ENCODE measurements around the genes AVEN, EMC4 and LPCAT4.

GRCh38 chr15:31361032-31362085 is 34.7 kb downstream of the KLF13 start:
- RRBS, 2 experiments, result 0 to 2% methylated on average over 2 of the region's 15 CpGs

DNA sequence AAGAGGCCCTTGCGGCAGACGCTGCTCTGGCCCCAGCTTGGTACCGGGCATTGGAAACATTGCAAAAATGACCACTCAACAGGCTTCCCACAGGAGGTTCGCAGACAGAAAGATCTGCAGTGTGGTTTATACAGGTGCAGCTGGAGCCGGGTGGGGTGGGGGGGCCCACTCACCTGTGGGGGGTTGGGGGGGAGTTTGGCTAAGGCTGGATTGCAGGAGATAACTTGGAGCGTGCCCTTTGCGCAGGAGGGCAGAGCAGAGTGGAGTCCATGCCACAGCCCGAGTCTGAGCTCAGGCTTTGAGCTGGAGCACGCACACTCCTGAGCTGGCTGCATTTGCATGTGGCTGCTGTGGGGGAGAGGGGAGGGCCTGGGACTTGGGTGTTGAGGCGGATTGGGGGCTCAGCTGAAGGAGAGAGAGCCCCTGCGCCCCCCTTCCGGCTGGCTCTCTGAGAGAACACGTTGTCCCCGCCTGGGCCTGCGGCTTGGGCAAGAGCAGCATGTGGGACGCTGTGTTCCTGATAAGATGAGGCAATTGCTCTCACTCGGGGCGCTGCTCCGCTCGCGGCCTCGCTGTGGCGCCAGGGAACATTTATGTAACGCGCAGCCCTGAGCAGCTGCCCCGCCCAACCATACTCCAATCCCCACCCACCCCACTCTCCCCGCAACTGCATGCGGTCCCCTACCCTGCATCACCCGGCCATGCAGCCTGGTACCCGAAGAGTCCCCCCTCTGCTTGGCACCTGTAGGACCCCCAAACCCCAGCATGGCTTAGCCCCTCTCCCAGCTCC is 39.0 kb downstream of the KLF13 start:
- RRBS, 2 experiments, result 57 to 72% methylated on average over 4 of the region's 30 CpGs

DNA sequence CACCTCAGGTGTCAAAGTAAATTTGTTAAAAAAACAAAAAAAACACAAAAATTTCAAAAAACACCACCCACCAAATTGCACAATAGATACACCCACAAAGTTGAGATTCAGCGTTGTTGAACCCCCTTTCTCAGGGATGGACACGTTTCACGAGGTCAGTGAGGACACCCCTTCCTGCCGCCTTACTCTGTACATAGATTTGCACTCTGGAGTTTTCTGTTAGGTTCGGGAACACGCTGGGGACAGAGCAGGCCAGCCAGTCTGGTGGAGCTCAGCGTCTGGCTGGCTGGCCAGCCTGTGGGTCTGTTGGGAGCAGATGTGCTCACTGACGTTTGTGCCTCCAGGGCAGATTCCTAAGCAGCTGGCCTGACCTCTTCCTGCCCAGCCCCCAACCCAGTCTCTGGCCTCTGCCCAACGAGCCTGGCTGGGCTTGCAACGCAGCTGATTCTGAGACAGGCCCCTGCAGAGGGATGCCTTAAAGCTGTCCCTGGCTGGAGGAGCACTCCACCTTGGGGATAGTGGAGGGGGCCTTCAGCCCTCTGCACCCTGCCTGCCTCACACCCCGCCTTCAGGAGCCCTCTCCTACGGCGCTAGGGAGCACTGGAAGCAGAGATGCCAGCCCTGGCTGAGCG is 45.9 kb downstream of the KLF13 start:
- RRBS, 2 experiments, result no CpG with 5 or more reads among the region's 14 CpGs

DNA sequence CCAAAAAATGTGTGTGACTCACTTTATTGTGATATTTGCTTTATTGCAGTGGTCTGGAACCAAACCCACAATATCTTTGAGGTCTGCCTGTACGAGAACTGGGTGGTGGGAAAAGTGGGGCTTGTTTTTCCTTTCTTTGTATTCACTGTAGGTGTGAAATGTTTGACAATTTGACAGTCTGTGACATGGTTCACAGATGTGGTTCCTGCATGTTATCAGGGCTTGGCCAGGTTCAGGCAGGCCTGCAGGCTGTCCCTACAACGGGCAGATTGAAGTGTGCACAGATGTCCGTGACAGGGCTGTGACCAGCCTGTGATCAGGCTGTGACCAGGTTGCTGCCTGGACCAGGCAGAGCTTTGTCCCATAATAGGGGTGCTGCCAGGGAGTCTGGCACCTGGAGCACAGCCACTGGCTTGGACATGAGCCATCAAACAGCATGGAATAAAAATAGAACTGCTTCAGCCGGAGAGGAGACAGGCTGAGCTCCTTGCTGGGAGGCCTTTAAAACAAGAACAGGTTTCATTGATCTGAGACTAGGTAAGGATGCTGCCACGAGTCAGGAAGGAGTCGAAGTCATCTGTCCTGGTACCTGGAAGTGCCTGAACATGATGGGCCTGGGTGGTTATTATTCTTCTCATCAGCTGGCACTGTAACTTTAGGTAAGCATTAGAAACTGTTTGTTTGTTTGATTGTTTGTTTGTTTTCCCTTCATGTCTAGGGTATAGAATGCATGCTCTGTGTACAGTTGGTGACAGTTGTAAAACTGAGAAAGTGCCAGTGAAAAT is 61.1 kb downstream of the KLF13 start:
- RRBS, 2 experiments, result no CpG with 5 or more reads among the region's 6 CpGs

DNA sequence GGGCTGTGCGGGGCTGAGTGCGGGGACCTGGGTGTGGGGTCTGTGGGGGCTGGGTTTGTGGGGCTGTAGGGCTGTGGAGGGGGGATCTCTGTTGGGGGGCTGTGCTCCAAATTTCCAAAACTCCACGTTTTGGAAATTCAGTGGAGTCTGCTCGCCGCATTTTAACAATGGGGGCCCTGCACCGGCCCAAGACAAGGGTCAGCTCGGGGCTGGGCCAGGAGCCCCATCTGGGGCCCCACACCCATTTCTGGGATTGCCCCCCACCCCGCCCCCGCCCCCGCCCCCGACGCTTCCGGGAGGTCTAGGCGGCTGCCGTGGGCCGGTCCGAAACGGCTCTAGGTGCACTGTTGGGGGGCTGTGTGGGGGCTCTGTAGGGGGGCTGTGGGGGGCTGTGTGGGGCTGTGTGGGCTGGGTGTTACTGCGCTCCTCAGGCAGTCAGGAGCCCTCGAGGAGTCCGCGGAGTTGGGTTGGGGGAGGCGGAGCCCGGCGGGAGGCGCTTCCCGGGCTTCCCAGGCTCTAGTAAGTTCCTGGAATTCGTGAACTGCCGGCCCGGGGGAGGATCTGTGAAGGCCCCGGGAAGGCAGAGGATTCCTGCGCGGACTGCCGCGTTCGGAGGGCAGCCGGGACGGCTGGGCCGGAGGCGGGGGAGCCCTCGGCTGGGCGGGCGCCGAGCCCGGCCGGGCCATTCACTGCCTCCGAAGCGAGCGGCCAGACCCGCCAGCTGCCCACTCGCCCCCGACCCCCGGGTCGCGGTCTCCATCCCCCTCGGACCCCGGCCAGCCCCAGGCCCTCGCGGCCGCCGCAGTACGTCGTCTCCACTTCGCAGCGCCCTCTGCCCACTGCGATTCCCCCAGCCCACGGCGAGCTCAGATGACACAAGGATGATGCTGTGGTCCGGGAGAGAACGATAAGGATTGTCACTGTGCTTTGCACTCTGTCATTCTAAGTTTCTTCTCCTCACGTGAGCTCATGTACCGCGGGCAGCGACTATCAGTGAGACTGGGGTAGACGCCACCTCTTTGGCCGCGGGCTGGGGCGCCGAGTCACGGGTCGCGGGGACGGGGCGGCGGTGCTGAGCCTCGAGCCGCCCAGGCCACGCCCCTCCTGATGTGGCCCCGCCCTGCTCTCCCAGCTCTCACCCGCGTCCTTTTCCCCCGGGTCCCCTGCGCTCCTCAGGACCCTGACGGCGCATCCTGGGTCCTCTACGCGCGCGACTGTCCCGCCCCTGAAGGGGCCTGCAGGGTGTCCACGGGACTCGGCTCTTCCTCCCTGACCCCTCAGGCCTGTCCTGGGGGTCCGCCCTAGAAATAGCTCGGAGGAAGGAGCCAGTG is 65.2 kb downstream of the KLF13 start:
- RRBS, 2 experiments, result 1 to 3% methylated on average over 18 to 22 of the region's 104 CpGs

- RRBS, 2 experiments, result no CpG with 5 or more reads among the region's 5 CpGs
Measured at GRCh38 chr15:31398822-31399033, 72.1 kb downstream of the KLF13 start.

DNA sequence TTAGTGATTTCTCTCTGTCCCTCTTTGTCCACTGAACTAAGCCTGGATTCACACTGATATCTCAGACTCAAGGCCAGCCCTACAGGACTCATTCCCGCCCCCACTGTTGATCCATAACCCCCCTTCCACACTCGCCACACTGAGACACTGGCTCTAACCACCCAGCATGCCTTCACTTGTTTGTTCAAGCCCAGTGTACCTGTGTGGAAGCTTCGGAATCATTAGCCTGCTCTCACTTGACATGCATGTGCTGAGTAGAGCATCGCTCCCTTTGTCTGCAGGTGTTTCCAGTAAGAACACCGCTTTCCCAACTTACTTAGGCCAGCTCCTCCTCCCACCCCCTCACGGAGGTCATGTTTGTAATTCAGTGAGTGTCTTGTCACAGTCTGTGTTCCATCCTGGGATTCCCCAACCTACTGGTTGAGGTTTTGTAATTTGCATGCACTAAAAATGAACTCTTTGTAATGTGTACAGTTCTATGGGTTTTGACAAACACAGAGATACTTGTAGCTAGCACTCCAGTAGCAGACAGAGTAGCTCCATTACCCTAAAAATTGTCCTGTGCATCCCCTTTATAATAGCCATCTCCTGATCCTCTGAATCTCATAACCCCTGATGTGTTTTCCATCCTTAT is 132.4 kb downstream of the KLF13 start:
- RRBS, 2 experiments, result no CpG with 5 or more reads among the region's 6 CpGs

- RRBS, 2 experiments, result no CpG with 5 or more reads among the region's 13 CpGs
Measured at GRCh38 chr15:31463417-31464256, 137.0 kb downstream of the KLF13 start.

DNA sequence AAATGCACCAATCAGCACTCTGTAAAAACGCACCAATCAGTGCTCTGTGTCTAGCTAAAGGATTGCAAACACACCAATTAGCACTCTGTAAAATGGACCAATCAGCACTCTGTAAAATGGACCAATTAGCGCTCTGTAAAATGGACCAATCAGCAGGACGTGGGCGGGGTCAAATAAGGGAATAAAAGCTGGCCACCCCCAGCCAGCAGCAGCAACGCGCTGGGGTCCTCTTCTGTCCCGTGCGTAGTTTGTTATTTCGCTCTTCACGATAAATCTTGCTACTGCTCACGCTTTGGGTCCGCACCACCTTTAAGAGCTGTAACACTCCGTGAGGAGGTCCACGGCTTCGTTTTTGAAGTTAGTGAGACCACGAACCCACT is 52.7 kb upstream of the OTUD7A start:
- RRBS, 2 experiments, result no CpG with 5 or more reads among the region's 16 CpGs

DNA sequence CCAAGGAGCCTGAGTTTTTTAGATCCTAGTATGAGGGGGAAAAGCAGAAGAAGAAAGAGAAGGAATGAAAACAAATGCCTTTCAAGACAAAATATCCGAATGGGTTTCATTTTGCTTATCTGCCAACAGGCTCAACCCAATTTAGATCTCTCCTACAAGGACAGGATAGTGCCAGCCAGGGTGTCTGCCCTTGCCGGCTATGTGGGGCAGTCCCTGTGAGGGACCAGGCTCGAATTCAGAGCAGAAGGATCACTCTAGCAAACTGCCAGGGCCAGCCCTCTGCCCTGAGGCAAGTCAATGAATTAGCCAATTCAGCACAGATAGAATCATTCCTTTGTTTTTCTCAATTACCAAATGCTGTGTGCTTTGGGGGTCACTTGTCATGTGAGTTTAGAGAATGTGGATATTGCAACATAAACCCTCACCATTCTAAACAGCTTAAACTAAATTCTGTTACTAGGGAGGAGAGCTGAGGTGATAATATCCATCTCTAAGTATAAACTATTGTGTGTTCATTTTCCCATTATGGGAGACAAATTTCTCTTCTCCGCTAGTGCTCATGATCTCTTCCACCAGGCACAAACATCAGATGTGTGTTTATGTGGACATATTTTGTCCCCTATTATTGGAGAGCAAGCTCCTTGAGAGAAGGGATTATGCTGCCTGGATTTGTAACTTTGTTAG is 28.7 kb downstream of the SCG5 start:
- RRBS, 2 experiments, result no CpG with 5 or more reads among the region's 4 CpGs

DNA sequence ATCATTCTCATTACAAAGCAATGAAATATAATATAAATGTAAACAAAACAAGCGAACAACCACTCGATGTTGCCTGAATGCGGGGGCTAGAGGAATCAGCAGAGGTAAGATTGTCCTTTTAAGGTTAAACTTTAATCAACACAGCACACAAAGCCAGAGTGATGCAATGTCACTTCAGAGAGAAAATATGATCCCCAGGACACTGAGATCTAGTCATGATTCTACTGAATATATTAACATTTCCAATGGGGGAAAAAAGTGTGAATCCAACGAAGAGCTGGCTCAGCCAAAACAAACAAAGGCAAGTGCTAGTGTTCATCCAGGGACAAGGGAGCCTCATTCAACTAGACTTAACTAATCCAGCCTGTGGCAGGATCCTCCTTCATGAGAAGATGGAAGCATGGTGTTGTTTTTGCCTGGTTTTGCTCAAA is 35.7 kb downstream of the SCG5 start:
- RRBS, 2 experiments, result no CpG with 5 or more reads among the region's 4 CpGs

- RRBS, 2 experiments, result no CpG with 5 or more reads among the region's 5 CpGs
Measured at GRCh38 chr15:32731699-32732627, 14.2 kb downstream of the GREM1 start.

GRCh38 chr15:32908009-32908752 is 190.4 kb downstream of the GREM1 start:
- RRBS, 2 experiments, result no CpG with 5 or more reads among the region's 5 CpGs

- RRBS, 2 experiments, result no CpG with 5 or more reads among the region's 13 CpGs
Measured at GRCh38 chr15:33066691-33067254, 127.7 kb downstream of the FMN1 start.

DNA sequence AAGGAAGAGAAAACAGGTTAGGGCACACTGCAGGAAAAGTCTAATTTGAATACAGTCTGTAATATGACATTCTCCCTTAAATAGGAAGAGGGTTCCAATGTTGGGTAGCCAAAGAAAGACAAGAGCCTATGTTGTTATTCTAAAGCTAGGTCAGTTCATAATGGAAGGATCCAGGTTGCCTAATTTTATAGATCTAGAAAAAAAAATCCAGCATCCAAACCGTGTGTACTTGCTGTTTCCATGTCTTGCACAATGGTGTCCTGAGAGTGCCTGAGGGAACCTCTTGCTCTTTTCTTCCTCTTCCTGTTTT is 224.2 kb downstream of the RYR3 start:
- RRBS, 2 experiments, result no CpG with 5 or more reads among the region's 1 CpG

DNA sequence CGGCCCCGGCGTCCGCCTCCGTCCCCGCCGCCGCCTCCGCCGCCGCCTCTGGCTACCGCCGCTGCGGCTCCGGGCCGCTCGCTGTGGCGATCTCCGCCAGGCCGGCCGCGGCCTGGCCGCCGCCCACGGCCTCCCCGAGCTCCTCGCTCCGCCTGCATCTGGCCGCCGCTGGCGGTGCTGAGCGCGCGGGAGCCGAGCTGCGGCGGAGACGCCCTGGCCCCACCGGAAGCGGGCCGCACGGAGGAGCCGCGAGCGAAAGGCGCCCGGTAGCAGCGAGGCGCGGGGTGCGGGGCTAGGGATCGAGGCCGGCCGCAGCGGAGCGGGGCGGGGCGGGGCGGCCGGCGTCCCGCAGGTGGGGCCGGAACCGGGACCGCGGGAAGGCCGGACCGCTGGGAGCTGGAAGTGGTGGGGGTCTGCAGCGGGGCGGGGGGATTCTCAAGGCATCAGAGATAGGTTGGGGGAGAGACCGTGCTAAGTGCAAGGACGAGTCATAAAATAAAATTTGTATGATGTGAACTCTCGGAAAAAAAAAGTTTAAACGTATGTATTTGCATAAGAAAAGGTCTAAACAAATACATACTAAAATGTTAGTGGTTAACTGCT is at the start of gene AVEN:
Gene AVEN, minus strand, starts transcription at position 316 of the 603 bp plus-strand sequence.
- RRBS, 2 experiments, result 1% methylated on average over 22 of the region's 74 CpGs

GRCh38 chr15:34224750-34225146 is at the start of gene EMC4:
EMC4 (plus strand) TSS chr15:34225016.
- RRBS, 2 experiments, result under 1 to 2% methylated on average over 7 of the region's 19 CpGs

- RRBS, 2 experiments, result 8 to 13% methylated on average over 4 of the region's 16 CpGs
Measured at GRCh38 chr15:34225147-34225849, 482 bp downstream of the EMC4 start.

DNA sequence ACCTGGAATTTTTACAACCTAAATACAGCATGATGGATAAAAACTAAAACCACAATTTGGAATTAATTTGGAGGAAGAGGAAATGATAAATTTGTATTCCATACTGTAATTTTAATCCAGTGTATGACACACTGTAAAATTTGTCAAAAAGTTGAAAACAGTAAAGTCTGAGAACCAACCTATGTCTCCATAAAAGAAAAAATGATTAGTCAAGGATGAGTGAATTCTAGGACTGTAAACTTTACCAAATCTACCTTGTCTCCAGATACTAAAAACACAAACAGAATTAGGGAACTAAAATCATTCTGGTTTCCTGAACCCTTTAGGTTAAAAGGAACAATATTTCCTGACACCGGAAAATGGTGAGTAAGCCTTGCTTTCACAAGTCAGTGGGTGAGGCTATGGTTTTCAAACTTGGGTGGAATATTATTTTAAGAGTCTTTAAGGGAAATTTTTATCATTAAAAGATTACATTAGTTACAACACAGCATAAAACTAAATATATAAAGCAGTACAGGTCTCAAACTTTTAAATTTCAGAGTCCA is 2.5 kb downstream of the SLC12A6 start:
- RRBS, 2 experiments, result no CpG with 5 or more reads among the region's 1 CpG

DNA sequence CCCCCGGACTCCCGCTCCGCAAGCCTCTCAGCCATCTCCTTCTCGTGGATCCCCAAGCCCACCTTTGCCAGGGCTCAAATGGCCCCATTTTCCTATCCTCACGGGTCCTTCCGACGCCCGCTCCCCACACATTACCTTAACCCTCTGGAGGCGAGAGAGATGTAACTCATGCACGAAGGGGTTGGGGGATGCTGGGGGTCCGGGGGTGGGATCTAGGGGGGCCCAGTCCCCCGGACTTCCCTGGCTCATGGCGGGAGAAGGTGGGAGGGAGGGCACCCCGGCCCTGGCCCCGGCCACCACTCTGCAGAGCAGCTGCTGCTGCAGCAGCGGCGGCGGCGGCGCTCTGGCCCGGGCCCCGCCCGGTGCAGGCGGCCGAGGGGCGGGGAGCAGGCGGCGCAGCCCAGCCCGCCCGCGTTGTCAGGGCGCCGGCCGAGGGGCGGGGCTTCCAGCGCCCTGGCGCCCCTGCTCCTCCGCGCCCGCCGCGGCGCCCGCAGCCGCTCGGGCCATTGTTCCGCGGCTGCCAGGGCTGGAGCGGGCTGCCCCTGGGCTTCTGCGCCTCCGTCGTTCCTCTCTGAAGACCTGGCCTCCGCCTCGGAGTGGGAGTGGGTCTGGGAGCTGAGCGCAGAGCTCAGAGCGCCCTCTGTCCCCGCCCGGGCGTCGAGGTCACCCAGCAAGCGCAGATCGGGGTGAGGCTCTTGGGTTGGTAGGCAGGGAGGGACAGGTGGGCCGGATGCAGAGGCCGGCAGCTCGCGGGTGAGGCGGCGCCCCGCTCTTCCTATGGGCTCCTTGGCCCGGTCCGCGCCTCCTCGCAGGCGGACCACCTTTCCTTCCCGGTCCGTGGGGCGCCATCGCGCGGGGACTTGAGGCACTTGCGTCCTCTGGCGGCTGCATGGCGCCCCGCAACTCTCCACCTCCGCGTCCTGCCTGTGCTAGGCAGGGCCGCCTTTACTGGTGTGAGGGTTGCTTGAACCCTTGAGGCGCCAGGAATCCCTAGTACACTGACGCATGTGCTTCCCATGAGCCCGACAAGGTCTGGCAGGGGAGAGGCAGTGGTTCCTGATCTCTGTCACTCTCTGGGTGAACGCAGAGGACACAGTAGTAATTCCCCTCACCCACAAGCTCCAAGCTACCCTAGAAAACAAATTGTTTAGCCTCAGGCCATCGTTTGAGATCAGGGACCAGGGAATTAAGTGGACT is at the start of gene LPCAT4:
Gene LPCAT4, minus strand, starts transcription at position 345 of the 1,197 bp plus-strand sequence.
- RRBS, 2 experiments, result 2% methylated on average over 34 to 39 of the region's 92 CpGs

Data from bronchial epithelial cell (primary cell).